Retinal pigment epithelial cell (primary cell): ENCODE measurements around a stretch of chr12.

DNA sequence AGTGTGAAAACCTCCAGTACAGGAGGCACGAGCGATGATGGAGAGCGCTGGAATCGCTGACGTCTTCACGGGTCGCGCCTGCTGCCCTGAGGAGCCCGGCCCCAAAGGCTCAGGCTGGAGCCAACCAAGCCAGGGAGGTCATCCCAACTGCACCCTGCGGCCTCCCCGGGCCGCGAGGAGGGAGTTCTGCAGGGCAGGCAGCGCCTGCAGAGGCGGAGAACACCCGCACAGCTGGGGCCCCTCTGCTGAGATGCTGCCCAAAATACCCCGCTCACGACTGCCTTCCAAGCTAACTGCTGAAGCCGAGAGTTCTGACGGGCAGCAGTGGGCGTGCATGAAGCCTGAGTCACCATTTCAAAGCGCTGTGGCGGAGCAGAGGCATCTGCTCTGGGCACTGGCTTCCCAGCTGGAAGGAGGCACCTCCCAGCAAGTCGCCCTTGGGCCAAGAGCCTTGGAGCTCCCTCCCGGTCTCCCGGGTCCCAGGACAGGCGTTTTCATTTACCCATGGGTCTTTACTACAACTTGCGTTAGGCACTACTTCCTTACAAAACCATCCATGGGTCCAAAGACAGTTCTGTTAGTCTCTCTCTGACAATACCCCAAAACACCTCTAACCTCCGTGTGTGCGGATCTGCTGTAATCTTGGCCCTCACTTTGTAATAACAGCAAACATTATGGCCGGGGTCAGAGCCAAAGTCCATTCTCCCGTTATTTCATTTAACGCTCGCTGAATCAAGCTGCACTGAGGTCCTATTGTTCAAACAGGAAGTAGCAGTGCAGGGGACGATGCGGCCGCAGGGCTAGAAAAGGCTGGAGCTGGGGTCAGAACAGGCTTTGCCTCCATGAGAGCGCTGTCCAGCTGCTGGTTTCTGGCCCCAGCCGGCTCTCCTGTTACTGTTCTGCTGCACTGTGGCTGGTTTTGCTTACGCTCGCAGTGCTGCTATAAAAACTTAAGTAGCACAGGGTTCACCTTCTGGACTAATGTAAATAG is 60.2 kb upstream of the RIMBP2 start:
- RRBS, result under 1% methylated on average over 3 of the region's 41 CpGs

DNA sequence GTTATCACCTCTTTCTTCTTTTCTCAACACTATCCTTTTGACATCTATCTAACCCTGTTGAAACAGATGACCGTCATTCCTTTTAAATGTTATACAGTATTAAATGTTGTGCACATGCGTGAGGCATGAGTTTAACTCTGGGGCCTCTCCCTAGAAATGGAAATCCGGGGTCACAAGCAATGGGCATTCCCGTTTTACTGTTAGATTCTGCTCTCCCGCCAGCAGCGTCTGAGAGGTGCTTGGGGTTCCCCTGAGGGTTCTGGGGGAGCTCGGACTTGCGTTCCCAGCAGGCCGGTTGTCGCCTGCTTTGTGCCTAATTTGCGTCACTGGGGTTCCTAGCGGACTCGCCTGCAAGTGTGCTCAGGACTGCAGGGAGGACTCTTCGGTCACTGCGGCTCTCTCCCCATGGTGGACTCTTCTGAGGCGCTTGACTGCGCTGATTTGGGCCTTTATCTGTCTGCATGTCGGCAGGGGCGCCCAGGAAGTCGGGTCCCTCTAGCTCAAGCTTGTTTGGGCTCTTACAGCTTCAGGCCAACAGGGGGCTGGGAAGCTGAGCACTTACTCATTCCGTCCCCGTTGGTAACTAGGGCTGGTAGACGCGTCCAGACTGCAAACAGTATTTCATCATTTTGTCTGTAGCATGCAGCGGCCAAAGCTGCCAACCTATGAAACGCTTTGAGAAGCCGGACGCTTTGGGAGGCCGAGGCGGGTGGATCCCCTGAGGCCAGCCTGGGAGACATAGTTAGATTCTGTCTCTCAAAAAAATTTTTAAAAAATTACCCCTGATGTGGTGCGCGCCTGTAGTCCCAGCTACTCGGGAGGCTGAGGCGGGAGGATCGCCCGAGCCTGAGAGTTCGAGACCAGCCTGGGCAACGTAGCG is 1.1 kb upstream of the RAN start:
- RRBS, result no CpG with 5 or more reads among the region's 39 CpGs

DNA sequence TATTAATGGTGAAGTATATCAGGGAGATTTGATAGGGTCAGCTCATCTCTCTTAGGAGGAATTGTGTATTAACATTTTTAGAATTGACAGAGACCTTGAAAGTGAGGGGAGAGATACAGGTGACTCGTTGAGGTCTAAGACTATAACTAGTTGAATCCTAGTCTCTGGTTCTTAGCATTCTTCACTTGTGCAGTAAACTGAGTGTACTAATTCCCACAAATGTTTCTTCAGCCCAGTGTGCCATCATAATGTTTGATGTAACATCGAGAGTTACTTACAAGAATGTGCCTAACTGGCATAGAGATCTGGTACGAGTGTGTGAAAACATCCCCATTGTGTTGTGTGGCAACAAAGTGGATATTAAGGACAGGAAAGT is 2.4 kb downstream of the RAN start:
- RRBS, result no CpG with 5 or more reads among the region's 3 CpGs

GRCh38 chr12:130932275-130932492 is 21.5 kb upstream of the ADGRD1 start:
- RRBS, result no CpG with 5 or more reads among the region's 2 CpGs

DNA sequence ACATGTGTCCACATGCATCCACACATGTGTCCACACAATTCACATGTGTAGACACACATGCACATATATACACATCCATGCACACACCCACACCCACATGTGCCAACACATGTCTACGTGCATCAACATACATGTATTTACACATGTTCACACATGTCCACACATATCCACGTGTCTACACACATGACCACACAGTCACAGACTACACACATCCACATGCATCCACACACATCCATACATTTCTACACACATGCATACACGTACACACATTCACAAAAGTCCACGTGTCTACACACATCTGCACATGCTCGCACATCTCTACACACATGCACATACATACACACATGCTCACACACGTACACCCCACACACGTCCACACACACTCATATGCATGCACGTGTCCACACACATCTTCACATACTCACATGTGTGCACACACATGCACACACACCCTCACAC is 3.4 kb downstream of the ADGRD1 start:
- RRBS, result no CpG with 5 or more reads among the region's 8 CpGs

- RRBS, result no CpG with 5 or more reads among the region's 22 CpGs
Measured at GRCh38 chr12:130971837-130972672, 18.3 kb downstream of the ADGRD1 start.

GRCh38 chr12:130978724-130979157 is 25.0 kb downstream of the ADGRD1 start:
- RRBS, result no CpG with 5 or more reads among the region's 11 CpGs

DNA sequence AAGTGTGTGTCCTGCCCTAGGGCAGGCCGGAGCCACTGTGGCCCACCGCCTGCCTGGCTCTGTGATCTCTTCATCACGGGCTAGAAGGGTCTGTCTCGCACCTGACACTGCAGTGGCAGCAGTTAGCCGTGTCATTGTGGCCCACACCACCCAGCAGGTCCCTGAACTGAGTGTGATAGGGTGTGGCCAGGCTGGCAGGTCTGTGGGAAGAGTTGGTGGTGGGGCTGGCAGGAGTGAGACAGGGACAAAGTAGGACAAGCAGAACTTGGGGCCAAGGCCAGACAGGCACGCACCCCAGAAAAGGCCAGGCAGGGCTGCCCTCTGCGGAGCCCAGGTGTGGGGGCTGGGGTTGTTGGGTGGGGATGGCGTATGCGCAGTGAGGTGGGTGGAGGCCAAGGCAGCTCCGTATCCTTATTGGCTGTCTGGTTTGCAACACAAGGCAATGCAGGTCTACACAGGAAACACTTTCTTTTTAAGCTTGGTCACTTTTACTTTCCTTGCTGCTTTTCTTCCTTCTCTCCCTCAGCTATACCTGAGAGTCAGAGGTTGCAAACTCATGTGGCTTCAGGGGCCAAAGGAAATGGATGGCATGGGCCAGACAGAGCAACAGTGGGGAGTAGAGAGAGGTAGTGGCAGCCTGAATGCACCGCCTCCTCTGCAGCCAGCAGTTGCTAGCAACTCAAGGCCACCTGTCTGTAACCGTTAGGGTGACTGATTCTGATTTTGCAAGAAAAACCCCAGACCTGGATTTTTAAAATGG is 41.4 kb downstream of the ADGRD1 start:
- RRBS, result no CpG with 5 or more reads among the region's 12 CpGs

GRCh38 chr12:131604296-131605002 is 106.4 kb upstream of the SFSWAP start:
- RRBS, result no CpG with 5 or more reads among the region's 18 CpGs

- RRBS, result 69% methylated on average over 5 of the region's 37 CpGs
Measured at GRCh38 chr12:131620334-131621622, 90.1 kb upstream of the SFSWAP start.

DNA sequence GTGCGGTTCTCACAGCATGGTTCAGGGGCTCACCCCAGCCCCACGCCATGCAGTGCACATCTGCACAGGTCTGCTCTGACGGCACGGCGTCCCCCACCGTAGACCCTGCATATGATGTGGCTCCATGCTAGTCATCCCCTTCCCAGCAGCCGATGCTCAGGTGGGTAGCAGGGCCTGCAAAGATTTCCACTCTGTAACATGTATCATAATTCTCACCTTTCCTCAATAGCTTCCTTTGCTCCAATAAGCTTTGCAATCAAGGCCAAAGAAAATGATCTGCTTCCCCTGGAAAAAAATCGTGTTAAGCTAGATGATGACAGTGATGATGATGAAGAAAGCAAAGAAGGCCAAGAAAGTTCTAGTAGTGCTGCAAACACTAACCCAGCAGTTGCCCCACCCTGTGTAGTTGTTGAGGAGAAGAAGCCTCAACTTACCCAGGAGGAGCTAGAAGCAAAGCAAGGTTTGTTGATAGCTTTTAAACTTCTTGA is 53.4 kb downstream of the SFSWAP start:
- RRBS, result no CpG with 5 or more reads among the region's 8 CpGs

GRCh38 chr12:131777559-131778322 is 50.5 kb upstream of the MMP17 start:
- RRBS, result no CpG with 5 or more reads among the region's 15 CpGs

DNA sequence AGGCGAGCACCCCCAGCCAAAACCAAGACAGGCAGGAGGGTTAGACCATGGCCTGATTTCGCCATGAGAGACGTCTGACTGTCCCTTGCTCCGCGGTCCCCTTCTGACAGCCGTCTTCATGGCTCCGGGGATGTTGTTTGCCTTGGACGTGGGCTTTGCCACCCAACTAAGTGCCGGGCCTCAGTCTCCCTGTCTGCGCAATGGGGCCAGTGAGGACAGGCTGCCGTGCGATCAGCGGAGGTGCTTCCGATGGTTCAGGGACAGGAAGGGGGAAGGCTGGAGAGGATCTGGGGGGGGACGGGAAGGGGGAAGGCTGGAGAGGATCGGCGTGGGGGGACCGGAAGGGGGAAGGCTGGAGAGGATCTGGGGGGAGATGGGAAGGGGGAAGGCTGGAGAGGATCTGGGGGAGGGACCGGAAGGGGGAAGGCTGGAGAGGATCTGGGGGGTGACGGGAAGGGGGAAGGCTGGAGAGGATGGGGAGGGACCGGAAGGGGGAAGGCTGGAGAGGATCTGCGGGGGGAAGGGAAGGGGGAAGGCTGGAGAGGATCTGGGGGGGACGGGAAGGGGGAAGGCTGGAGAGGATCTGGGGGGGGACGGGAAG is 3.4 kb downstream of the MMP17 start:
- RRBS, result 60% methylated on average over 2 of the region's 24 CpGs

DNA sequence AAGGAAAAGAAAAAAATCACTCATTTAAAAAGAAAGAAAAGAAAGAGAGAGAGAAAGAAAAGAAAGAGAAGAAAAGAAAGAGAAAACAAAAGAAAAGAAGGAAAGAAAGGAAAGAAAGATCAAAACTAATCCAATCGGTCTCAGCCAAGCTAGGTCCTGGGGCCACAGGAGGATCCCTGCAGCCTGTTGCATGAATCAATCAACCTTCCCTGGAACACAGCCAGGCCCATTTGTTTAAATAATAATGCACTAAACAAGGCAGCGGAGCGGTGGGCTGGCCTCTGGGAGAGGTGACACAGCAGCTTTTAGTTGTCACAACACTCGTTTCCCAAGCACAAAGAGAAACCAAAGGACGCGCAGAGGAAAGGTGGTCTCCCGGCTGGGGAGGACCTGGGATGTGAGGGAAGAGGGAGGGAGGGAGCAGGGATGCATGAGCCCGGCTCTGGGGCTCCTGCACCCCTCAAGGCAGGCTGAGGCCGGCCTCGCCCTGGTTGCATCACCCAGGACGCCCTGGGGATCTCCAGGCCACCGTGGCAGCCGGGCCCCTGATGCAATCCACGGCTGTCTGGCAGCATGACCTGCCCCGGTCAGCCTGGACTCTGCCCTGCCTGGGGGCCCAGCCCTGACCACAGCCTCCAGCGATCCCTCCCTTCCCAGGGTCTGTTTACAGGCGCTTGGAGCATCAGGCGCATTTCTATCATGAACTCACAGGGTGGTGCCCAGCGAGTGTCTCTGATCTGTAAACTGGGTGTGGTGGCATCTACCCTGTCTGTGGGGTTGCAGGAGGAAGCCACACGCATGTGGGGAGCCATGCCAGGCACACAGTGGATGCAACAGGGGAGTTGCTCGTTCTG is 32.4 kb downstream of the MMP17 start:
- RRBS, result 17% methylated on average over 9 of the region's 21 CpGs

- RRBS, result no CpG with 5 or more reads among the region's 10 CpGs
Measured at GRCh38 chr12:131904130-131904868, 9.9 kb downstream of the ULK1 start.

GRCh38 chr12:131947390-131947909 is 2.3 kb upstream of the EP400 start:
- RRBS, result no CpG with 5 or more reads among the region's 9 CpGs

DNA sequence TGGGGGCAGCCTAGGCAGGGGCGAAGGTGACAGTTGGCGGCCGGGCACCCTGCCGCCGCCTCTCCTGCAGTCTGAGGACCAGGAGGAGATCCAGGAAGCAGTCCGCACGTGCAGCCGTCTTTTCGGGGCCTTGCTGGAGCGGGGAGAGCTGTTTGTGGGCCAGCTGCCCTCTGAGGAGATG is 417 bp downstream of the NOC4L start:
- RRBS, result no CpG with 5 or more reads among the region's 10 CpGs

DNA sequence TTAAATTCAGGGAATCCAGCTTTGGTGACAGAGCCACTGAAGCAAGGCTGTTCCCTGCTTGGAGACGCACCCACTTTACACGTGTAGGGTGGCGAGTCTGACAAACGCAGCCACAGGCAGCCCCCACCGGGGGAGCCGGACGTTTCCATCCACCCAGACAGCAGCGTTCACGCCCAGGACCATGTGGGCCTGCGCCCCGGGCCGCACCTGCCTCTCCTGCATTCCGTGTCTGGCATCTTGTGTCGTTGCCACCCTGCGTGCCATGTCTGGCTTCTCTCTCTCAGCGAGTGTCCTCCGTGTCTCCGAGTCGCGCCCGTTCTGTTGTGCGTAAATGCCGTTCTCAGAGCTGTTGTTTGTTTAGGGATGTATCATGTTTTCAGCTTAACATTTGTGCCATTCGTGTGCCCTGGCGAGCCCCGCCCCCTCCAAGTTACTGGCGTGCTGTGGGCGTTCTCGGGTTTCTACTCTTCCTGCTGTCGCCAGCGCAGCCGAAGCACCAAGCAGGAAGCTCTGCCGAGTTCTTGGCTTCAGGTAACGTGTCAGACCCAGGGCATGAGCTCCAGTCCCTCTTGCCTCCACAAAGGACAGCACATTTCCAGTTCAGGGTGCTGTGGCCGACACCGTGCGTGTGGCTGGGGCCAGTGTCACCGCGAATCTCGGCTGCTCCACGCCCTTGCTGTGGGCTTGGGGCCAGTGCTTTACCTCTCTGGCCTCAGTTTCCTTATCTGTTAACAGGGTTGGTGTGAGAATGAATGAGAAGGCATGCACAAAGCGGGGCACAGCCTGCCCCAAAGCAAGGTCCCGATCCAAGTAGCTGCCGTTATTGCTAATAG is 34.7 kb downstream of the NOC4L start:
- RRBS, result 49% methylated on average over 6 of the region's 44 CpGs

GRCh38 chr12:132189138-132190660 is 45.4 kb downstream of the NOC4L start:
- RRBS, result 4% methylated on average over 44 of the region's 142 CpGs

- RRBS, result 43% methylated on average over 5 of the region's 24 CpGs
Measured at GRCh38 chr12:132310271-132310958, 19.0 kb downstream of the GALNT9 start.